Myometrial cell (primary cell): Measurements from ENCODE around the genes ZNG1F and PABIR1.

- RAMPAGE, long total RNA = no peak
Observed at GRCh38 chr9:37968171-37968787, 64.4 kb upstream of the SLC25A51 start.

- RAMPAGE, long total RNA = no peak
Observed at GRCh38 chr9:38004908-38005314, 64.1 kb downstream of the SHB start.

GRCh38 chr9:38046651-38047710 lies 22.0 kb downstream of the SHB start:
- RAMPAGE, long total RNA = no peak

- RAMPAGE, long total RNA = no peak
Observed at GRCh38 chr9:38431294-38431730, 7.1 kb upstream of the IGFBPL1 start.

GRCh38 chr9:41074275-41075042 lies 54.0 kb downstream of the FOXD4L6 start:
- RAMPAGE, long total RNA = no peak

DNA sequence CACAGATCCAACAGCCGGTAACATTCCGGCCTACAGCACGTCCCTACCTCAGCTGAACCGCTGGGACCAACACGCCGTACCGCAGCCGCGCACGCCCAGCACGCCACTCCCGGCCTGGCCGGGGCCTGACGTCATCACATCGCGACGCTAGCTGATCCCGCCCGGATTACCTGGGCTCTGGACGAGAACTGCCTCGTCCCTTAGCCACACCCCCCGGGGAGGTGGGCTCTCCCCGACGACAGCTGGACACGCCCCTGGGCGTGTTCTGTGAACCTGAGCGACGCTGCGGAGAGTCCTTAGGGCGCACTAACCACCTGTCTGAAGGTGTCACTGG lies at the start of gene ZNG1F:
TSS of gene ZNG1F (minus strand) at position 83 of the 334 bp plus-strand sequence.
- RAMPAGE, long total RNA = no peak

DNA sequence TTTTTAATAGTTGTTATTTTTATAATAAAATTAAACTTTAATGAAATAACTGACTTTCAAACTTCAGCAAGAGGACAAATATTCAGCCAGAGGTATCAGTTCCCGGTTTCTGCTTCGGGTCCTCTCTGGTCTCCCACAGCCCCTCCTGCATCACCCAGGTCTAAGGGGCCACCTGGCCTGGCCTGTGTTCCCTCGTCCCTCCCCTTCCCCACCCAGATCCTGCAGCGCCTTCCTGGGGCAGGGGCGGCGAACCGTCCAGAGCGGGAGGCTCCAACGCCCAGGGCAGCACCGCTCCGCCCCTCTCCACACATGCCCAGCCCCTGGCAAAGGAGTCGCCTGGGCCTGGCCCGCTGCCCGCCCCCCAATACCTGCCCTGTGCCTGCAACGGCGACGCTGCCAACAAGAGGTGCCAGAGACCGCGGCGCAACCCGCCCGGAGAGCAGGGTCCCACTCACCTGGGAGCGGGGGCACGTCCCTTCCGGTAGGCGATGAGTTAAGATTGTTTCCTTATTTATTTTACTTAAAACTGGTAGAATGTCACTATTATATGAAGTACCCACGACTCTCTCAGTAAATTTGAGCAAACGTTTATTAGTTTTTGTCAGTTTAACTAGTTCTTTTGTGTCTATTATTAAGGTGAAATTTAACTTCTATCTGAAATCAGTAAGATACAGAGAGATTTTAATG lies 77.4 kb upstream of the ZNG1F start:
- RAMPAGE, long total RNA = no peak

DNA sequence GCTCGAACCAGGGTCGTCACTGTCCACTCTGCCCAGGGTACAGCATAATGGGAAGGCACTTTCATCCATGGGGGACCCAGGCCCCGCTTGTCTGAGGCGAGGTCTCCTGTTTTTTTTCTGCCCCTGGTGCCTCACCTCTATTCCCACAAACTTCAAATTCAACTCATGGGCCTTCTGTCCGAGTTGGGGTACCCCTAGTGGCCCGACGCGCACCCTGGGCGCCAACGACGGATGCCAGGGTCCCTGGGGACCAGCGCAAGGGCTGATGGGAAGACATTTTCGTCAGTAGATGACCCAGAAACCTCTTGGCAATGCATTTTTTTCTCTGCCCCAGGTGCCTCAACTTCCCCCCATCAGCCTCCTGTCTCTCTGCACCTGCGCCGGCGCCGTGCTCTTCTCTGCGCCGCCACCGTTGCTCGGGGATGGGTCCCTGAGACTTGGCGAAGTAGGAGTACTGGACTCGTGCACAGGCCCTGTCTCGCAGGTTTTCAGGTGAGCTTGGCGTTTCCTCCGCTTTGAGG lies 168.6 kb upstream of the ZNG1F start:
- RAMPAGE, long total RNA = no peak

- RAMPAGE, long total RNA = no peak
Observed at GRCh38 chr9:41651007-41651244, 461.8 kb upstream of the ZNG1F start.

GRCh38 chr9:41652046-41652626 lies 463.0 kb upstream of the ZNG1F start:
- RAMPAGE, long total RNA = no peak

GRCh38 chr9:41654903-41655649 lies 466.0 kb upstream of the ZNG1F start:
- RAMPAGE, long total RNA = no peak

GRCh38 chr9:41673224-41673466 lies 456.1 kb downstream of the CNTNAP3B start:
- RAMPAGE, long total RNA = no peak

DNA sequence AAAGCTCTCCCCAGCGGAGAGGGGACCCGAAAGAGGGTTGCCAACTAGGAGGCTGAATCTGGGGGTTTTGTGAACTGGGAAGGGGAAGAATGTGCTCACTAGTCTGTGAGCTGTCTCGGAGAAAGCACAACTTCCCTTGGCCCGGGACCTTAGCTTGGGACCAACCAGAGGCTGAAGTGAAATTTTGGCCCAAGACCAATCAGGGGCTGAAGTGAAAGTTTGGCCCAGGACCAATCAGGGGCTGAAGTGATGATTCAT lies 388.3 kb downstream of the CNTNAP3B start:
- RAMPAGE, long total RNA = no peak

GRCh38 chr9:42129888-42130182 lies 609 bp upstream of the CNTNAP3B start:
- RAMPAGE, long total RNA = no peak

- RAMPAGE, long total RNA = no peak
Observed at GRCh38 chr9:62670355-62670558, 1480.4 kb downstream of the SPATA31A7 start.

- RAMPAGE, long total RNA = no peak
Observed at GRCh38 chr9:62837984-62838935, 1648.4 kb downstream of the SPATA31A7 start.

GRCh38 chr9:63859484-63860089 lies 1425.4 kb downstream of the FOXD4L5 start:
- RAMPAGE, long total RNA = no peak

- RAMPAGE, long total RNA = no peak
Observed at GRCh38 chr9:64870292-64871087, 414.5 kb downstream of the FOXD4L5 start.

DNA sequence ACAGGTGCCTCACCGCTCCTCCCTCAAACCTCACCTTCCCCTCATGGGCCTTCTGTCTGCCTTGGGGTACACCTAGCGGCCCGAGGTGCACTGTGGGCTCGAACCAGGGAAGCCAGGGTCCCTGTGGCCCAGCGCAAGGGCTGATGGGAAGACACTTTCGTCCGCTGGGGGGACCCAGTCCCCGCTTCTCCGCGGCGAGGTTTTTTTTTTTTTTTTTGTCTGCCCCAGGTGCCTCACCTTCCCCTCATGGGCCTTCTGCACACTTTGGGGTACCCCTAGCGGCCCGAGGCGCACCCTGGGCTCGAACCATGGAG lies 528.5 kb downstream of the FOXD4L4 start:
- RAMPAGE, long total RNA = no peak

GRCh38 chr9:68779847-68780690 lies at the start of gene PABIR1:
Gene PABIR1, plus strand, starts transcription at chr9:68780065.
- RAMPAGE, long total RNA = start-site peak on the plus strand at chr9:68780035-68780066, 58 and 55 reads in 2 replicates